Bronchus fibroblast of lung (primary cell): ENCODE measurements around a stretch of chr5.

- RAMPAGE, long total RNA = no peak
Measured at GRCh38 chr5:57663470-57664012, 180.9 kb upstream of the ACTBL2 start.

- RAMPAGE, long total RNA = no peak
Measured at GRCh38 chr5:57816307-57816581, 333.6 kb upstream of the ACTBL2 start.

DNA sequence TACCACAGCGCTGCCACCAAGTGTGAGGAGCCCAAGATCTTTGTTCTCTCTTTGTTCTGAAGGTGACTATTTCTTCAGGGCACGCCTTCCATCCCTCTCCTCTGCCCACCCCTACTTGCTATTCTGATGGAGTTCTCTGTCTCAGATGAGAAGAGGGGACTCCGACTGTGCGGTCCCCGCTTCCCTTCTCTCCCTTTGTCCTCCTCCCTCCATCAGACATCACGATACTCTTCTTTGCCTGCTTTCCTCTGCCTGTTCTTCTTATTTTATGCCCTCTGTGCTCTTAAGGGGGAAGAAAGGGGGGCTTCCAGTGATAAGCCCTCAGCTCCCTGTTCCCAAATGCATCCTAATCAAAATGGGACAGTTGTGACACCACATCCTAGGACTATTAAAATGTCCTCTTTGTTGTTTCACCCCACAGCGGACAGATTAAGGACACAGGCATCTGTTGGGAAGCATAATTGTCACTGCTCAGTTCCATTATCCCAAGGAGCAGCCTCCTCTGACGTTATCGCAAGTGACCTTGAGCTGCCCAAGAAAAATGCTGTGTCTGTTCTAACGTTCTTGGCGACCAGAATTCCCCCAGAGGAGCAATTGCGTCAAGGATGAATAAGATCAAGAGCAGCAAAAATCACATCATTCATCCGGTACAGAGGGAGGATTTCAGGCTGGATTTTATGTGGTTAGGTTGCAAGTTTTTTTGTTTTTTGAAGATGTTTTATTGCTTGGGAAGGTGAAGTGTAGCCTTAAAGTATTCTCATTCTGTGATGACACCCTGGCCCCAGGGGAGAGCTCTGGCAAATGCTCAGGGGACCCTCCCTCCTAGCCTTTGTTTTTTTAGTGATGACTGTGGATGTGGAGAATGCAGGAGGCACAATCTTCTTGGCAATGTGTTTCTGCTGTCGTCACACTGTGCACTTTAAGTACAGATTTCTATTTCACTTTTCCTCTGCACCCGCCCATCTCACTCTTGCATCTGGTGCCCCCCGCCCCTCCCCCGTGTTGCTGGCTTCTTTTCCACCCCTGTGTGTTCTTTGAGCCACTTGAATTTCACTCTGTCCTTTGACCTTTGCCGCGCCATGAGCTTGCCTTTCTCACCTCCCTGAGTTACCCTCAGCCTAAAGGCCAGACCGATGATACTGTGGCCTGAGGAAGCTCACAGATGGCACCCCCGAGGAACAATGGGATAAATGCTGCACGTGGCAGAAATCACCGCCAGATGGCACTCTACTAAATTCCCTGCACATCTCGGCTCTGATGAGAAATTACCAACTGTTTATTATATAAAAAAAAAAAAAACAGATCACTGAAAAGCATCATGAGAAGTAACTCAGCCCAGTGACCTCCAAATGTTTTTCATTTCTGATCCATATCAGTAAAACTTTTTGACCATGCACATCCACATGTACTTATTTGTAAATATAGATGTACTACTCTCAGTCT is 308.3 kb downstream of the RAB3C start:
- RAMPAGE, long total RNA = no peak

DNA sequence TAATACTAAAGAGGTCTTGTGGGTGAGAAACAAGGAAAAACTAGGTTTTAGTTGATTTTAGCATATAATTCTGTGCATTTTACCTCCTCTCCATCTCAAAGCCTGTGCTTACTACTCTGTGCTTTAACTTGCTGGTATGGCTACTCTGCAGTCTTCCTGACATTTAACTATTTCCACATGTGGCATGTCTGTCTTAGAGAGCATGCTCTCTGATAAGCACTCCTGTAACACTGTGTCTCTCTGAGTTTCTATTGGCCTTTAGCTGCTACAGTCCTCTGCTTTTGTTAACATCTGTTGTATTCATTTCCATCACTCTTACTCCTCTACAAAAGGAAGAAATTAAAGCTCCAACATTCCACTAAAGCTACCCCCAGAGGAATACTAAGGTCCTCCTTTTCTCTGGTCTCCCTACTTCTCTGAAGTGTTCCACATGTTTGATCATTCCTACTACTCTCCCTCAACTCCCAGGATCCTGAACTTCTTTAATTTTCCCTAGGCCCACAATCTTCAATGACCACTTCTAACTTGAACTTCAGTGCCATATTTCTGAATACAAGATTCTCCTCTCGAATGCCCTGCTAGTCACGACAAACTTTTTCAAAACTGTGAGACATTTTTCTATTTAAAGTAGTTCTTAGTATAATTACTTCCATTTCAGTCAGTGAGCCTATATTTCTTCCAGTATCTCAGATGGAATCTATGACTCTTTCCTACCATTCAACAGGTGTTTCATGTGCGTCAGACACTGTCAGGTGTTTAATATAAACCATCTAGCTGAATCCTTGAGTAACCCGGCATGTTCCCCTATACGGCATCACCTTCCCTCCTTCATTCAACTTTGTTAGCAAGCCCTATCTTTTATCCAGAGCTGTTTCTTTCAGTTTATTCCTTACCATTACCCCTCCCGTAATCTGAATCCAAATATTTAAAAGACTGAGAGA is 418.6 kb downstream of the RAB3C start:
- RAMPAGE, long total RNA = no peak

DNA sequence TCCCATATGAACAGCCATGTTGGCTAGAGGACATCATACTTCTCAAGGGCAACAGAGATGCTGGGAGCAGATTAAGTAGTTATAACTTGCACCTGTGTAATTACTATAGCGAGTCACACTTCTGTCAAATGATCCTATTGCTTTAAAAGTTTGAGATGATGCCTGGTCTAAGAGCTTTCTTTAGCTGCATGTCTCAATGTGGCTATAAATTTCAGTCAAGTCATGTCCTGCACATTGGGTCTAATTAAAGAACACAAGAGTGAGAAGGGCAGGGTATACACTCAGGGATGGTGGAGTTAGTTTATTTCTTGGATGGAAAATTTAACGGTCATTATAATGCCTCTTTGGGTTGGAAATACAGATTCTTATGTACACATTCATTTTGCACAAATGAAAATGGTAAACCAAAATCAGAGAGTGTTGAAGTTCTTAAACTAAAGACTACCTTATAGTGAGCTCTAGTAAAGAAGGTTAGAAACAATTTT is 557.3 kb downstream of the RAB3C start:
- RAMPAGE, long total RNA = no peak

DNA sequence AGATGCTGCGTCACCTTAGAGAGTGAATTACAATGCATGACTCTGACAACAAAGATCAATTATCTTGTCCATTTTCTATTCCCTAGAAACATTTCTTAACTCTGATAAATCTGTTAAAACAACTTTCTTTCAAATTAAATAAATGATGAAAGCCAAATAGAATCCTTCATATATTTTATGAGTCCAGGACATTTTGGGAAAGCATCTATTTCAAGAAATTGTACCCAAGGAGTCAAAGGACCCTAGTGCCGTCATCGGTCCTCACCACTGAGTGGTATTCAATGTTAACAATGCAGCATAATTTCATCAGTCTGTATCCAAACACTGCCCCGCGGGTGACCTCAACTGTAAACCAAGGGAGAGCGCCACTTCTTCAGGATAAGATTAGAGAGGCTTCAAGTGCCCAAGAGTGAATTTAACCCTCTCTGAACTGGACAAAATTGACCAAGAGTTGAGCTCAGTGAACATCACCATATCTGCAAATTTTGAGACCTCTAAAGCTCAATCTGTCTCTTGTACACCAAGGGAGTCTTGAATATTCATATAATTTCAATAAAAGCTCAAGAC is 535.9 kb downstream of the PDE4D start:
- RAMPAGE, long total RNA = no peak

GRCh38 chr5:59466282-59466919 is 427.1 kb downstream of the PDE4D start:
- RAMPAGE, long total RNA = no peak

DNA sequence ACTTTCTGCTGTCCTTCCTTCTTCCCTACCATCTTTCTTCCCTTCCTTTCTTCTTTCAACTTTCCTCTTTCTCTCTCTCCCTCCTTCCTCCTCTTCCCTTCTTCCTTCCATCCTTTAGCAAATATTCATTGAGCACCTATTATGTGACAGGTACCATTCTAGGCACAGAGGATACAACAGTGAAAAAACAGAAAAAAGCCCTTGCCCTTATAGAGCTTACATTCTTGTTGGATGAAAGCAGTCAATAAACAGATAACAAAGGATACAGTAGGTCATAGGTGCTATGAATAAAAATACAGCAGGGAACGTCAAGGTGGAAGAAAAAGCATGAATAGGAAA is 374.5 kb downstream of the PDE4D start:
- RAMPAGE, long total RNA = no peak

DNA sequence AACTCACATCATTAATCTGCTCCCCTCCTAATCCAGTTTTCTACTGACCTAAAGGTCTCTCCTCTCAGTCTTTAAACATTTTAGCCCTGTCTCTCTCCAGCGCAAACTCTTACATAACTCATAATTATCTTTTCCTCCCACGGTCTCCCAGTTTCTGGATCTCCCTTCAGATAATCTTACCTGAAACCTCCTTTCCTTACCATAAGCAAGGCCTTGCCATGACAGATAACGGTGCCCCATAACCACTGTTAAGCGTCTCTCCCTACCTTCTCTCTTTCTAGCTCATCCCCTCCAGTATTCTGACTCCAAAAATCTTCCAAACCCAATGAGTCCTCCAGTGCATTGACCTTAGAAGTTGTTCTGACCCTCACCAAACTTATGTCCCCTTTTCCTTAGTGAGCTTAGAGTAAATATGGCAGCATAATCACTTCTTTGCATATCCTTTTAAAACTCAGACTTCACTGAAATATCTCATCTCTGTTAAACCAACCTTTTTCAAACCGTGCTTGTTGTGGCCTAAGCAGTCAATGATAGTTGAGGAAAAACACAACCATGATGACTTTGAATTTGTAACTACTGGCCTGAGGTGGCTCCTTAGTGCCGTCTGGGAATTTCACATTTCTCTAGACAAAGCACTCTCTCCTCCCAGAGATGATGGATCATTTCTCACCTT is 146.5 kb downstream of the PDE4D start:
- RAMPAGE, long total RNA = no peak

DNA sequence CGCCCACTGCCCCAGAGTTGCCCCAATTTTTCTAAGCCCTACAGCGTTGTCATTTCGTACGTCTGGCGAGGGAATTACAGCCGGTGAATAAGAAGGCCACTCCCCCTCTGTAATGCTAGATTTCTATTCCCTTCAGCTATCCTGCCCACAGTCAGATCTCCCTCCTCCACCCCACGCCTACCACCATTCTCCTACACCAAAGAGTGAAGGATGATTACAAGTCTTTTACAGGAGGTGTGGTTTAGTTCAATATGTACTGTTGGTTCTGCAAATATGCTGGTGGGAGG is 83.7 kb upstream of the SMIM15 start:
- RAMPAGE, long total RNA = no peak

DNA sequence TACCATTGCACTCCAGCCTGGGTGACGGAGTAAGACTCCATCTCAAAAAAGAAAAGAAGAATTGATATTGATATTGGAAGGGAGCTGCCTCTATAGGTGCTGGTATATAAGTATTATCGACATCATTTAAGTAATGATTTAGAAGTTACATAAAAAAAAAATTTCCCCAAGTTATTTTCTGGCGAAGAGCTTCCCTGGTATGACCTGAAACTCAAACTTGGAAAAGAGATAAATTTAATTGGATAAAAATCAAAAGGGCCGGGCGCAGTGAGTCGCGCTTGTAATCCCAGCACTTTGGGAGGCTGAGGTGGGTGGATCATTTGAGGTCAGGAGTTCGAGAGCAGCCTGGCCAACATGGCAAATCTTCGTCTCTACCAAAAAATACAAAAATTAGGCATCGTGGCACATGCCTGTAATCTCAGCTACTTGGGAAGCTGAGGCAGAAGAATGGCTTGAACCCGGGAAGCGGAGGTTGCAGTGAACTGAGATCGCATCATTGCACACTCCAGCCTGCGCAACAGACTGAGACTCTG is 4.2 kb downstream of the ZSWIM6 start:
- RAMPAGE, long total RNA = no peak

GRCh38 chr5:61358559-61359256 is 26.6 kb downstream of the ZSWIM6 start:
- RAMPAGE, long total RNA = no peak

DNA sequence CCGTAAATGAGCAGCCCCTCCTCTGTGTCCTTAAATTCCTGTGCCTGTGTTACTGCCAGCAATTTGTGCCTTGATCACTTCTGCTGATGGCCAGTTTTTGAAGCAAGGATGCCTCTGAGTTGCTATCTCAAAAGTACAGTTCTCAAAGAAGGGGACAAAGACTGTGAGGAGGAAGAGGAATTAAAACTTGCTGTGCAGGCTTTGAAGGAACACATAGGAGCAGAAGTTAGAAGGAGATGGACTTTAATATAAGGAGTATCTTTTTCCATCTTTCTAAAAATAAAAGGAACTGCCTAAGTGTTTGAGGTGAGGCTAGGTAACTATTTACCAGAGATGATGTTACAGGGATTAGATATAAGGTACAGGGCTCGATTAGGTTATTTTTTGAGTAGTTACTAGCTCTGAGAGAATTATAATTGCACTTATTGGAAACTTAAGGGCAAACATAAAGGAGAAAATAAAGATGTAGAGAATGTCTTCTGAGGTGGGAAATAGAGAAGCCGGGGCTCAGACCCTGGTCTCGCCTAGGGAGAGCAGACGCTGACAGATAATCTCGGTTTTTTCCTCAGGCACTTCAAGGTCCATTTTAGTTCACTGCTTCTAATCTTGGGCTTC is 92.0 kb downstream of the ZSWIM6 start:
- RAMPAGE, long total RNA = no peak

- RAMPAGE, long total RNA = no peak
Measured at GRCh38 chr5:61438421-61439205, 106.6 kb downstream of the ZSWIM6 start.

- RAMPAGE, long total RNA = no peak
Measured at GRCh38 chr5:61544610-61545398, 212.7 kb downstream of the ZSWIM6 start.

GRCh38 chr5:61574921-61575580 is 243.0 kb downstream of the ZSWIM6 start:
- RAMPAGE, long total RNA = no peak

DNA sequence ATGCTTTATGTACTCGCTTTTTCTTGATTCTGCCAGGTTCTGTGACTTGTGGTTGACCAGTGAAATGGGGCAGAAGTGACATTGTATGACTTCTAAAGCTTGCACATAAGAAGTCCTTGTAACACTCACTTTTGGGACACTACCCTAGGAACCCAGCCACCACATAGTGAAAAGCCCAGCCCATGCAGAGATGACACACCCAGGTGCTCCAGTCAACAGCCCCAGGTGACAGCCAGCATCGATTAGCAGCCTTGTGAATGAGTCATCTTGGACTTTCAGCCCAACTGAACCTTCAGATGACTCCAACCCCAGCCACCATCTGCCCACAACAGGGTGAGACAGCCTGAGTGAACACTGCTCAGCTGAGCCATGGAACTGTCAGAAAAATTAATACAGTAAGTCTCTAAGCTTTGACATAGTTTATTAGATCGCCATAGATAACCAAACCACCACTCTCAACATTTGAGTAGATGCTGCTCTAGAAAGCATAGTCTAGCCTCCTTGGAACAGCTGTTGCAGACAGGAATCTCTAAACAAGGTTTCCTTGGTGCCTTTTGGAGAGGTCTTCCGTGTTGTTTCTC is 458.7 kb downstream of the ZSWIM6 start:
- RAMPAGE, long total RNA = no peak

DNA sequence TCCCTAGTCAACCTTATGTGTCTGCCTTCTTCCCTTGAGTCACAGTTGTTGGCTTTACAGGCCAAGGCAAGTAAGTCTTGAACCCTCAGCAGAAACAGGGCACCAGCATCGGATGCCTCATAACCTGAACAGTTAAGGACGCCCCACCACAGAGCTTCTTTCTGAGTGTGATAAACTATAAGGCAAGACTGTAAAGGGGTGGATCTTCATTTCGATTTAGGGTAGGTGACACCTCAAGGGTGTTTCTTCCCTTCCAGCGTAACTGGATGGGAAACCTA is 622 bp upstream of the KIF2A start:
- RAMPAGE, long total RNA = no peak

- RAMPAGE, long total RNA = no peak
Measured at GRCh38 chr5:63154443-63155133, 576.0 kb downstream of the LRRC70 start.

- RAMPAGE, long total RNA = no peak
Measured at GRCh38 chr5:64164177-64164482, 1.5 kb upstream of the RNF180 start.